ENCODE measurements around the genes DUS3L, ACER1, KHSRP and CD70.

DNA sequence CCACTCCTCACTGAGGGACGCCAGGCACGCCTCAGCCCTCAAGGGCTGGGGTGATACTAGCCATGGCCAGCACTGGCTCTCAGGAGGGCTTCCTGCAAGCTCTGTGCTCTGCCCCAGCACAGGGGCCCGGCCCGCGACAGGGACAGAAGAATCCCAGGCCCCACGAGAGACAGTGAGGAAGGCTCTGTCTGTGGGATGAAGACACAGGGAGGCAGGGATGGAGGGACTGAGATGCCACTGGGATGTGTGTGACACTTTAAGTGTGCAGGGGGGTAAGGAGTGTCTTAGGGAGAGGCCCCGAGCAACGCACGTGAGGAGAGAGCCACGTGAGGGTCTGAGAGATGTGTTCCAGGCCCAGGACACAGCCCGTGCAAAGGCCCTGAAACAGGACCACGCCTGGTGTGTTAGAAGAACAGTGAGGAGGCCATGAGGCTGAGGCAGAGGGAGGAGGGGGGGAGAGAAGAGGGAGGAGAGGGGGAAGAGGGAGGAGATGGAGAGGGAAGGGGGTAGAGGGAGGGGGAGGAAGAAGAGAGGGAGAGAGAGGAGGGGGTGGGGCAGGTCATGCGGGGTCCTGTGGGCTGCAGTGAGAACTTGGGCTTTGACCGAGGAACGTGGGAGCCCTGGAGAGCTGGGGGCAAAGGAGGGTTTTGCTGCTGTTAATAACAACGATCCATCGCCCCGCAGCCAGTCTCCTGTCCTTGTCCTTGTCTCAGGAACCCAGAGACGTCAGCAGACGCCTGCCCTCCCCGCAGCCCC, 7.1 kb downstream of the RPL36 start:
- PRO-cap, 3 experiments = no peak in any of the 3 experiments
- RAMPAGE, long total RNA = no peak
- RRBS, 2 experiments = no CpG with 5 or more reads among the region's 21 CpGs

- PRO-cap, 3 experiments = peak in 3 of 3 experiments; most common plus-strand start chr19:5791343 (in 1); most common minus-strand start chr19:5791163 (in 2)
- RAMPAGE, long total RNA = no peak
- RRBS, 2 experiments = 1 to 2% methylated on average over 5 of the region's 30 CpGs
These were observed at the start of gene DUS3L for GRCh38 chr19:5791082-5791564. Gene DUS3L (minus strand): TSS chr19:5791163.

- PRO-cap, 3 experiments = no peak in any of the 3 experiments
- RAMPAGE, long total RNA = no peak
- RRBS, 2 experiments = 2% methylated on average over 12 of the region's 41 CpGs
These were observed 911 bp upstream of the NRTN start for GRCh38 chr19:5803877-5804435.

GRCh38 chr19:5977039-5977485, 878 bp downstream of the RANBP3 start:
- PRO-cap, 3 experiments = no peak in any of the 3 experiments
- RAMPAGE, long total RNA = no peak
- RRBS, 2 experiments = no CpG with 5 or more reads among the region's 15 CpGs

DNA sequence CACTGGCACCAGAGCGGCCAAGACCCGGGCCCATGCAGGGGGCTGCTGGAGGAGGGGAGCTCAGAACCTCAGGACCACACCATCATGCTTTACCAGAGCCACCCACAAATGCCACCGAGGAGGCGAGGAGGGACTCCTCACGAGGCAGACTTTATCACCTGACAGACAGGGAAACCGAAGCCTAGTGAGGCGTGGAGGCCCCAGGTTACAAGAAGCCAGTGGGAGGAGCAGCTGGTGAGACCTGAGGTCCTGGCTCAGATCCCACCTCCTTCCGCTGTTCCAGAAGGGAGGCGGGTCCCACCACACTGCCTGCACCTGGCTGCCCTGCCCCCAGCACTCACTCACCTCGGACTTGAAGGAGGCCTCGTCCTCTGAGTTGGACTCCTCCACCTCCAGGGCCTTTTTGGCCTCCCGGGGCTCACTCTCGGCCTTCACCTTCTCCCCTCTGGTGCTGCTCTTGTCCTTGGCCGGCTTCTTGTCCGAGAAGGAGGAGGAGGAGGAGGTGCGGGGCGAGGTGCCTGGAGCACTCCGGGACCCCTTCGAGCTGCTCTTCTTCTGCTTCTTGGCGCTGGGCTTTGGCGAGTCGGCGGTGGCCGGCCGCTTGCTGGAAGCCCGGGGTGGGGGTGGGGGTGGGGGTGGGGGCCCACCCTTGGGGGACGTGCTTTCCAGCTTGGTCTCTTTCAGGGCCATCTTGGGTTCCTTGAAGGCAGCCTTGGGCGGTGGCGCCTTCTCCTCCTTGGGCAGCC, 57.8 kb downstream of the MLLT1 start:
- PRO-cap, 3 experiments = no peak in any of the 3 experiments
- RAMPAGE, long total RNA = no peak
- RRBS, 2 experiments = 73 to 80% methylated on average over 10 to 14 of the region's 29 CpGs

- PRO-cap, 3 experiments = peak in 2 of 3 experiments; most common plus-strand start chr19:6222957 (in 1)
- RAMPAGE, long total RNA = no peak
- RRBS, 2 experiments = 26 to 32% methylated on average over 6 of the region's 27 CpGs
These were observed 56.8 kb downstream of the MLLT1 start for GRCh38 chr19:6222825-6223464.

GRCh38 chr19:6244041-6244305, 35.8 kb downstream of the MLLT1 start:
- PRO-cap, 3 experiments = no peak in any of the 3 experiments
- RAMPAGE, long total RNA = no peak
- RRBS, 2 experiments = no CpG with 5 or more reads among the region's 6 CpGs

DNA sequence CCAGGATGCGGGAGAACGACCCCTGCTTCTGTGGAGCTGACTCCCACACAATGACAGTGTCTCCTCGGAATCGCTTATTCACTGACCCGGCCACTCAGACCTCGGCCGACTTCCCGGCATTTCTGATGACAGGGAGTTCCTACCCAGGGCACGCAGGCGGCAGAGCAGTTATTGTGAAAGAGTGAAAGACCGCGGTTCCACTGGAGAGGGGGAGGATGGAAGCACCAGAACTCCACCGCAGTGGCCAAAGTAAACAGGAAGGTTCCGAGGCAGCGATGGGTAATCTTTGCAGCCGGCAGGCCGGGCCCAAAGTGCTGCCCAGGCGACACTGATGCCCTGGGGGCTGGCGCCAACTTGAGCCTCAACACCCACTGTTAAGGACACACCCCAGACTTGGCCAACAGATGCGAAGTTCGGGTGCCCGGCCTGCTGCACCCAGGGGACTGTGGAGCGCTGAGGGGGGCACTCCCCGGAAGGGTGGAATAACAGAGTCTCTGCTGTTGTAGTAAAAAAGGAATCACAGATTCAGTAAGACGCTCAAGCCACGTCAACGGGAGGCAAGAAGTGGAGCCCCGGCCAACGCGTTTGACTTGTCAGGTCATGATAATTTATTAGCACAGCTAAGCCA, 5.9 kb downstream of the MLLT1 start:
- PRO-cap, 3 experiments = peak in 3 of 3 experiments; most common plus-strand start position 167 of the sequence (in 2); most common minus-strand start position 124 of the sequence (in 2)
- RAMPAGE, long total RNA = no peak
- RRBS, 2 experiments = 3% methylated on average over 10 of the region's 30 CpGs

GRCh38 chr19:6333463-6333853, at the start of gene ACER1:
Gene ACER1 (minus strand): TSS chr19:6333612.
- PRO-cap, 3 experiments = no peak in any of the 3 experiments
- RAMPAGE, long total RNA = no peak
- RRBS, 2 experiments = 76% methylated on average over 4 of the region's 15 CpGs

DNA sequence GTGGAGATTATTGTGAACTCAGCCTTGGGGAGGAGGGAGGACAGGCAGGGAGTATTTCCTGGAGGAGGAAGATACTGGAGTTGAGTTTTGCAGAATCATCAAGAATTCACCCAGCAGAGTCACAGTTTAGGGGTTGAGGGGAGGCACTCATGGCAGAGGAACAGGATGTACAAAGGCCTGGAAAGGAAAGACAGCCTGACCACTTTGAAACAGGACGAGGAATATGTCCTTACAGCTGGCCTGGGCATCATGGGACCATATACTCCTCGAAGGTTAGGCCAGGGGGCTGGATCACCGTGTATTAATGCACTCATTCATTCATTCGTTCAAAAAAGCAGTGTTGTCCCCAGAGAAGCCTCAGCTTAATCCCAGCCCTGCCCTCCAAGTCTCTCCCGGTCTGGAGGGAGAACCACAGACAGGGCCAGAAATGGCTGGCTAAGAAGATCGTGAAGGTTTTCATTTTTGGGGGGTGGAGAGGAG, 571 bp downstream of the GTF2F1 start:
- PRO-cap, 3 experiments = no peak in any of the 3 experiments
- RAMPAGE, long total RNA = no peak
- RRBS, 2 experiments = no CpG with 5 or more reads among the region's 6 CpGs

GRCh38 chr19:6412168-6412562, 12.4 kb downstream of the KHSRP start:
- PRO-cap, 3 experiments = no peak in any of the 3 experiments
- RAMPAGE, long total RNA = no peak
- RRBS, 2 experiments = 55 to 58% methylated on average over 6 of the region's 11 CpGs

DNA sequence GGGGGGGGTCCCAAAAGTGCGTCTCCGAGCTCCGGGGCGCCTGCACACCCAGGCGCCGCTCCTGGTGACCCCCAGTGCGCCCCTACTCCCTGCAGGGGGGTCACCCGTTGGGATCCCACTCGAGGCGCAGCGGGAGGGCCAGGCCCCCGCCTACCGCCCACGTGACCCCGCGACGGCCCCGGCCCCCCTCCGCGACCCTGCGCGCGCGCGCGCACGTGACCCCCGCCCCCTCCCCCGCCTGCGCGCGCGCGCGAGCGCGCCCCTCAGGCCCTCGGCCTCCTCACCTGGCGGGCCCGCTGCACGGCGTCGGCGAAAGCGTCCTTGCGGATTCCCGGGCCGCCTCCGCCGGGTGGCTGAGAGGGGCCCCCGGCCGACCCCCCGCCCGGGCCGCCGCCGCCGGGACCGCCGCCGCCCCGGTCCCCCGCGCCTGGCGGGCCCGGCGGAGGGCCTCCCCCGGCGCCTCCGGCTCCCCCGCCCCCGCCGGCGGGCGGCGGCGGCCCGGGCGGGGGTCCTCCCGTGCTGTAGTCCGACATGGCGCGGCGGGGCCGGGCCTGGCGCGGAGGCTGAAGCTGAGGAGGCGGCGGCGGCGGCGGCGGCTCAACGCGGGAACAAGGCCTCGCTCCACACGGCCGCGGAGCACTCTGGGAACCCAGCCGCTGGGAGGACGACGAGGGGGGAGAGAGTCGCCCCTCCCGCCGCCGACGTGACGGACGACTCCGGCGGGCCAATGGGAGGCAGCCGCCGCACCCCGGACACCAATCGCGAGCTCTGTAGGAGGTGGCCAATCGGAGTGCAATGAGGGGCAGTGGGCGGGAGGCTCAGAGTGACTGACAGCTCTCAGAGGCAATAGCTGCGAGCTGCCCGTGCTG, at the start of gene KHSRP:
KHSRP (minus strand) TSS at position 643 of the 869 bp plus-strand sequence.
- PRO-cap, 3 experiments = peak in 3 of 3 experiments; most common minus-strand start position 643 of the sequence (in 3)
- RAMPAGE, long total RNA = no peak
- RRBS, 2 experiments = 2% methylated on average over 11 of the region's 120 CpGs

DNA sequence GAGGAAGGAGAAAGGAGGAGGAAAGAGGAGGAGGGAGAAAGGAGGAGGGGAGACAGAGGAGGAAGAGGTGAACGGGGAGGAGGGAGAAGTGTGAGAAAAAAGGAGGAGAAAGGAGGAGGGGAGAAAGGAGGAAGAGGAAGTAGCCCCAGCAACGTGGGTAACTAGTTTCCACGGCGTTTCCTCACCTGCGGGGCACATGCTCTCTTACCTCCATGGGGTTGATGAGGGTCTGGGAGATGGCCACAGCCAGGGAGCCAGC, 4.1 kb downstream of the SLC25A41 start:
- PRO-cap, 3 experiments = no peak in any of the 3 experiments
- RAMPAGE, long total RNA = no peak
- RRBS, 2 experiments = no CpG with 5 or more reads among the region's 5 CpGs

DNA sequence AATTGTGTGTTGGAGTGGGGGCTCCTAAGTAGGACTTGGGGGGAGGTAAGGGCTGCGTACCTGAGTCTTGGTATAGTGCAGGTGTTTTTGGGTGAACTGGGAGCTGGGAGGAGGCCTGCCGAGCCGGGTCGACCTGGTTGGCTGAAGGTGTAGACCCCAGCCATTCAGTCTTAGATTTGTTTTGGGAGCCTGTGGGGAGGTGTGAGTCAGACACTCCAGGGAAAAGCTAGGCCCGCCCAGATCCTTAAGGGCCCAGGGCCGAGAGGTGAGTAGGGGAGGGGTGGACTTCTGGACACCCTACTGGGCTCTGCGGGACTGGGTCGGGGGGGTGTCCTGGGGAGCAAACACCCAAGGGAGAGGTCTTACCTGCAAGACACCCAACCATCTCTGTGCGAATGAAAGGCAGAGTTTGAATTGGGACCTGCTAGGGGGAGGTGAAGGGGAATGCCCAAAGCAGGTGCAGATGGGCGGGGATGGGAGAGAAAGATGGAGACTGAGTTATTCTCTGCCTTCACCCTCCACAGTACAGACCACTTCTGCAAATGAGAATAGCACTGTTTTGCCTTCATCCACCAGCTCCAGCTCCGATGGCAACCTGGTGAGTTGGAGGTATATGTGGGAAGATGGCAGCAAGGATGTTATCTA, 1.1 kb downstream of the CRB3 start:
- PRO-cap, 3 experiments = no peak in any of the 3 experiments
- RAMPAGE, long total RNA = no peak
- RRBS, 2 experiments = no CpG with 5 or more reads among the region's 11 CpGs

- PRO-cap, 3 experiments = no peak in any of the 3 experiments
- RAMPAGE, long total RNA = no peak
- RRBS, 2 experiments = under 1 to 2% methylated on average over 2 of the region's 17 CpGs
These were observed 7.3 kb upstream of the TUBB4A start for GRCh38 chr19:6509253-6509936.

DNA sequence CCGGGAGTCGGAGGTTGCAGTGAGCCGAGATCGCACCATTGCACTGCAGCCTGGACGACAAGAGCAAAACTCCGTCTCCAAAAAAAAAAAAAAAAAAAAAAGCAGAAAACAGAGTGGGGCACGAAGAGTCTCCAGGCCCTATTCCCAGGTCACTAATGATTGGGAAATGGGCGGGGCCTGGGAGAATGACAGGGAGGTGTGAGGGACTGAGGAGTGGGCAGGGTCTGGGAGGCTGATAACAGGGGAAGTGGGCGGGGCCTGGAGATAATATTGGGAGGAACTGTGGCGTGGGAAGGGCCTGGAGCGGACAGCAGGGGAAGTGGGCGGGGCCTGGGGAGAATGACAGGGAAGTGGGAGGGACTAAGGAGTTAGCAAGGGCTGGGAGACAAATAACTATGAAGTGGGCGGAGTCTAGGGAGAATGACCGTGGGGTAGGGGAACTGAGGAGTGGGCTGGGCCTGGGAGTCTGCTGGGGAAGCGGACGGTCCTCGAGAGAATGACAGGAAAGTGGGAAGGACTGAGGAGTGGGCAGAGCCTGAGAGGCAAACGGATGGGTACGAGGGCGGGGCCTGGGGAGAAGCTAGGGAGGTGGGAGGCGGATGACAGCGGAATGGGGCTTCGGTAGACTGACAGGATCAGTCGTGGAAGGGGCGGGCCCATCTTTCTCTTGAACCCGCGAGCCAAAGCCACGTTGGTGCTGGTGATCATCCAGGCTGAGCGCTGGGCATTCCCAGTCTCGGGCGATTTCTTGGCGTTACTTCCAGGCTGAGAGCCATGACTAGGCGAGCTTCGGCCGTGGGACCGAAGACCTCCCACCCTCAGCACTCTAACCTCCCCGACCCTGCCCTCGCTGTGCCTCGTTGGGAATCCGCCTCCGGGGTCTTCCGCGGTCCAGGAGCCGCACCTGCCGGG, 14.0 kb upstream of the TUBB4A start:
- PRO-cap, 3 experiments = peak in 1 of 3 experiments; most common plus-strand start position 575 of the sequence (in 1)
- RAMPAGE, long total RNA = no peak
- RRBS, 2 experiments = 0 to 3% methylated on average over 1 of the region's 45 CpGs

DNA sequence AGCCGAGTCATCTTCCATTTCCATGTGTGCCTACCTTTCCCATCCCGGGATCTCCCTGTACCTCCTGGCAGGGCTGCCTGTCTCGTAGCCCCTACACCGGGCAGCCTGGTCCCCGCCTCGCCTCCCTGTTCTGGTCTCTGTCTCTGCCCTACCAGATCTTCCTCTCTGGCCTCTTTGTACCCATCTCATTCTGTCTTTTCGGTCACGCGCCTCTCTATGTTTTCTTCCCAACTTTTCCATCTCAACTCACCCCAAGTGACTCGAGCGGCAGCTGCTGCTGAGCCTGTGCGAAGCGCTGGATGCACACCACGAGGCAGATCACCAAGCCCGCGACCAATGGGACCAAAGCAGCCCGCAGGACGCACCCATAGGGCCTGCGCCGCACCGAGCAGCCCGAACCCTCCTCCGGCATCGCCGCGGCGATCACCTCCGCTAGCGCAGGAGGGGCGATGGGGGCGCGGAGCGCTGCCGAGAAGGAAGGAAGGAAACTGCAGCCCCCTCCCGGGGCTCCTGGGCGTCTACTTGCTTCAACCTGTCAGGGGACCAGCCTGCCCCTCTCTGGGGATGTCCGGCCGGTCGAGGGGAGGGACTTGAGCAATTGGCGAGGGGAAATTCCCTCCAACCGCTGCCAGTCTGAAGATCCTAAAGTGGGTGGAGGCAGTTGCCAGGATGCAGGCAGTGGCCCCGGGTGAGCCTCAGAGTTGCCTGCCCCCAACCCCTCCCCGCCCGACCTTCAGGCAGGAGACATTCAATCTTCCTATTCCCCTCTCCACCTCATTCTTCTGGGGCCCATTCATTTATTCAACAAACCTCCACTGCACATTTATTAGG, at the start of gene CD70:
CD70 (minus strand) TSS at position 560 of the 831 bp plus-strand sequence.
- PRO-cap, 3 experiments = no peak in any of the 3 experiments
- RAMPAGE, long total RNA = no peak
- RRBS, 2 experiments = 2% methylated on average over 18 of the region's 44 CpGs

GRCh38 chr19:6679914-6680779, 10.2 kb upstream of the TNFSF14 start:
- PRO-cap, 3 experiments = no peak in any of the 3 experiments
- RAMPAGE, long total RNA = no peak
- RRBS, 2 experiments = no CpG with 5 or more reads among the region's 3 CpGs

GRCh38 chr19:6685937-6686377, 16.0 kb upstream of the TNFSF14 start:
- PRO-cap, 3 experiments = no peak in any of the 3 experiments
- RAMPAGE, long total RNA = no peak
- RRBS, 2 experiments = no CpG with 5 or more reads among the region's 9 CpGs

- PRO-cap, 3 experiments = no peak in any of the 3 experiments
- RAMPAGE, long total RNA = no peak
- RRBS, 2 experiments = 92% methylated on average over 4 of the region's 27 CpGs; no CpG with 5 or more reads in 1 of the 2 experiments
These were observed 13.6 kb downstream of the C3 start for GRCh38 chr19:6706793-6707337.